Hair follicular keratinocyte (primary cell): ENCODE measurements around a stretch of chr7.

DNA sequence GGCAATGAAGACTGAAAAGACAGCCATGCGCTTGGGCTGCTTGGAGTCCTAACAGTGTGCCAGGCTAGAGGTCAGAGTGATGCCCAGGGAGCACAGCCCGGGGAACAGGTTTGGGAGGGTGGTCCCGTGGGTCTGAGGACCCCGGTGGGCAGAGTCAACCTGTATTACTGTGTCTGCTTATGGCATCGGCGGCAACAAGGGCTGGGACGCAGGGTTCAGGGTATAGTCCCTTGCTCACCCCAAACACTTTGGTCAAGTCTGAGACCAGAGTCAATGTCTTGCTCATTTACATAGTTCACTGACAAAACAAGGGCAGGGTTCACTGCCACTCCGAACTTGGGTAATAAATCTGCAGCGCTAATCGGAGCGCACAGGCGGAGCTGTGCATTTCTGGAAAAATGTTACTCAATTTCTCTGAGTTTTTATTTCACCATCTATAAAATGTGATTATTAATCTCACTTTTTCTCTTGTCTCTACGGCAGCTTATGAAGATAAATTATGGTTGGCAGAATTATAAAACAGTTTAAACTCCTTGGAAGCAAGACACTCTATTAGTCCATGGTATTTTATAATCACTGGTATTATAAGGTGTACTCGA lies 118.1 kb downstream of the CLEC2L start:
- RAMPAGE, long total RNA, result no peak

DNA sequence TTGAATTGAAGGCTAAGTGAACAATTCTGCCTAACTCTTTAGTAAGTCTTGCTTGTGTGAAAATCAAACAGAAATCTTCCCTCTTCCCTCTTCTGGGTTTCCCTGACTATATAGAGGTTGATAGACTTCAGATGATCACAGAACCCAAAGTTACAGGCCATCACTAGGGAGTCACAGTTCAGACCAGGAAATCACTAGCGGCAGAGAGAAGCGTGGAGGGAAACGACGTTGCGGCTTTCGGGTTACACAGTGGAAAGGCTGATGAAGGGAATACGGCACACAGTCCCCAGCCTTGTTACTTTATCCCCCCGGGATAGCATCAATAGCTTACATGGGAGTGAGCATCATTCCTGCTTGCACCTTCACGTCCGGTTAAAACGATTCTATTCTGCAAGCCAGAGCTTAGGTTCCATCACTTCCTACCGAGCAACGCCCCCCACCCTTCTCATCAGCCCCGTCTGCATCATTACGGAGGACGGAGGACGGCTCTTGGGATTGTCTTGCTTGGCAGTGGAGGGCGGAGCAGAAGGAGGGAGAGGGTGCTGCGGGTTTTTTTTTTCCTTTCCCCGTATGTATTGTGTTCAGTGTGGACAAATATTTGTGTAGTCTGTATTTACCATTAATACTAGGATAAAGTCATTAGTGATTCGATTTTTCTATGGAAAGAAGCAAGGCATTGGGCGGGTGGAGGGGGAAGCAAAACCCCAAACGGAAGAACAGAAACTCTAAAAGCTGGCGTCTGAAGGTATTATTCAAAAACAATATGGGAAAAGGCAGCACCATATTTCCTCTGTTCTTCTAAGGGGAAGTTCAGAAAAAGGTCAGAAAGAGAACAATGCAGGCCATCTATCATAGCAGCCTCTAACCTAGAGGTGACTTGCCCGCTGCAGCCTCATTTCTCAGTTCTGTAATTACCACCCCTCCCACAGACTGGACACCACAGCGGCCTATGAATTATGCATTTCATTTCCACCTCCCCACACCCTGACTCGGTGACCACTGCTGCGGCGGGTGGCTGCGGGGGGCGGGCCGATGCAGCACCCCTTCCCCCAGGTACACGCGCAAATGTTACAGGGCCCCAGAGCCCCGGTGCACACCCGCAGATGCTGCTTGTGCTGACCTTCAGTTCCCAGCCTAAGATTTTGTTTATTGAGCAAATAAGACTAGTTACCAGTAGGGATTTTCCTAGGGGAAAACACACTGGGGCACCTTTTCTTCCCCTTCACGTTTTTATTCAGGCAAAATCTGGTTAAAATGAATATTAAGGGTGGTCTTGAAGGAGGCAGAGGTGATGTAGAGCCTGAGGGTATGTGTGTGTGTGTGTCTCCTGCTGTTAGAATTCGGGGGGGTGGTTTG lies 125.2 kb downstream of the CLEC2L start:
- RAMPAGE, long total RNA, result no peak

DNA sequence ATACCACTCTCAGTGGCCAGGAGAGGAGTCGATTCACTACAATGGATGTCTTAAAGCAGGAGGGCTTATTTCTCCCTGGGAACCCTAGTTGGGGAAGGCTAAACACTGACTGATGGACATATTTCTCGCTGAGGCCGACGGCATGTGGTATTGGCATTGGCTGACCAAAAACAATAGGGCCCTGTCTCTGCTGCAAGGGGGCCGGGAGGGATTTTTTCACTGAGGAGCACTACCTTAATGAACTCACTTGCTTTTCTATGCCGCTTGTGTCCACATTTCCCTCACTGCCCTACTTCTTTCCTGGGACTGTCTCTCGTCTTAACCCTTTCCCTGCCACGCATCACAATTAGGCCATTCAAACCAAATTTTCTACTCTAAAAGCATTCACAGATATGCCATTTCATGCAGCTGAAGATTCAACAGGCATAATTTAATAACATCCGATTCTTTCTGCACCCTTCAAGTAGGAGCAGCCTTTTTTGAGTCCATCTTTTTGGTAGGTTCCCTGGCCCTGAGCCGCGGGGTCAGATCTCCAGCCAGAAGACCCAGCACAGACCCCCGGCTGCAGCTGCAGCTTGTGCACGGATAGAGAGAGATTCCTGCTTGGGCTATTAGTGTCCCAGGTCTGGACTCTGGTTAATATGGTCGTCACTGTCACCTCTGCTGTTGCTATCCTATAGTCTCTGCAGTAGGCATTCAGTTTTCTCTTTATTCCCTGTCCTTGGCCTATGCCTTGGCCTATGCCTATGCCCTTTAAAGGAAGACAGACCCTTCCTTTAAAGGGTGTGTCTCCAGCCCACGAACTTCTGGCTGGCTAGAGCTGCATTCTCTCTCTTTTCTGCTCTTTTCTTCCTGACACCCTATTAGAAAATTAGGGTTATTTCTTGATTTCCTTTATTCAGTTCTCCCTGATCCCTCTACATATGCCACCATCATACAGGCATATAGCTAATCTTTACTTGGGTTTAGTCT lies 118.6 kb downstream of the HIPK2 start:
- RAMPAGE, long total RNA, result no peak

GRCh38 chr7:139680624-139681356 lies 97.0 kb downstream of the HIPK2 start:
- RAMPAGE, long total RNA, result no peak

GRCh38 chr7:139681974-139682560 lies 95.7 kb downstream of the HIPK2 start:
- RAMPAGE, long total RNA, result no peak

- RAMPAGE, long total RNA, result no peak
Measured at GRCh38 chr7:139683246-139683705, 94.5 kb downstream of the HIPK2 start.

DNA sequence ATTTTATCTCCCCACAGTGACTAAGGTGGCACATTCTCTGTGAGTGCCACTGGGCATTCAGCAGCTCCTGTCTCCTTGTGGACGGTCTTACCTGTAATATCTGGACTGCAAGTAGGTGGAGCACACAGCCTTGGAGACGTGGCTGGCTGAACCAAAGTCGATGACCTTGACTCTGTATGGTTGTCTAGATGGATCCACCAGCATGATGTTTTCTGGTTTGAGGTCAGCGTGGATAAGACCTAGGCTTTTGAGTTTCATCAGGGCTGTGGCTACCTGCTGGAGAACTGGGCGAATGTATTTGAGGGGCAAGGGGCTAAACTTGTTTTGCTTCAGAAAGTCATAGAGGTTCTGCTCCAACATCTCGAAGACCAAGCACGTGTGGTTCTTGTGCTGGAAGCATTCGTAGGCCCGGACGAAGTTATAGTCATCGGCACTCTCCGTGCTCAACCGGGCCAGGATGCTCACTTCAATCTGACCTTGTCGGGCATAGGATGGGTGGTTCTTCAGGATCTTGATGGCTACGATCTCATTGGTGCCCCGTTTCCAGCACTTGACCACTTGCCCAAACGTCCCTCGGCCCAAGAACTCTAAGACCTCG lies 61.9 kb downstream of the HIPK2 start:
- RAMPAGE, long total RNA, result no peak

- RAMPAGE, long total RNA, result no peak
Measured at GRCh38 chr7:139725828-139727054, 51.6 kb downstream of the HIPK2 start.

- RAMPAGE, long total RNA, result no peak
Measured at GRCh38 chr7:139888035-139888975, 59.2 kb downstream of the TBXAS1 start.

DNA sequence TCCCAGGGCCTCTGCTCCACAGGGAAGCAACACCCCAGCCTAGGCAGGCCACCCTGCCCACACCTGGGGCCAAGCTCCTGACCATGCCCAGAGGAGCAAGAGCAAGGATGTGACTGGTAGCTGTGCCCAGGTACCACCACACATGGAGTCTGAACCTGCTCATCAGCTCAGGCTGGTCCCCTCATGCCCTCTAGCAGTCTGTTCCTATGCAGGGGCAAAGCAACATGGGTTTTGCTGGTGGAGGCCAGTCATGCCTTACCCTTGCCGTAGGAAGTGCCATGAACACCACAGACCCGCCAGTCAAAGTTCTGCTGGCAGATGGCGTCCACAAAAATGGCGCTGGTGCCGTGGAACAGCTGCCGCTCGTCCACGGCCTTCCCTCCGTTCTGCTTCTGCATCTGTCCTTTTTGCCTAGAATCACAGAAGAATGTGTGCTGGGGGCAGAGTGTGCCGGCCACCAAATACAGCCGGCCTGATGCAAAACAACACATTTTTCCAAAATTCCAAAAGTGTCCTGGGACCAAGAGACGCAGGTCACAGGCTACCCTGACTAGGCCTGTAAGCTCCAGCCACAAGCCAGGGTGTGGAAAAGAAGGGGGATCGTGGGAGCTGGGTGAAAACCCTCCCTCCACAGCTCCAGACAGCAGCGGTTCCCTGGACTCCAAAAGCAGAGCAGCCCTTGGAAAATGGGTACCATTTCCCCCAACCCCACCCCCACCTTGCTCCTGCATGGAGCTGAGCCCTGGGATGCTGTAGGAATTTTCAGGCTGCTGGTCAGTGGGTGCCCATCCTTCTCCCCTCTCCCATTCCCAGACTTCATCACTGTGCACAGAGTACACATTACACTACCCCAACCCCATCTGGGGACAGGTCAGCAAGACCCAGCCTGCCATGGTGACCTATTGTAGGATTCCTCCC lies 36.6 kb downstream of the PARP12 start:
- RAMPAGE, long total RNA, result no peak

DNA sequence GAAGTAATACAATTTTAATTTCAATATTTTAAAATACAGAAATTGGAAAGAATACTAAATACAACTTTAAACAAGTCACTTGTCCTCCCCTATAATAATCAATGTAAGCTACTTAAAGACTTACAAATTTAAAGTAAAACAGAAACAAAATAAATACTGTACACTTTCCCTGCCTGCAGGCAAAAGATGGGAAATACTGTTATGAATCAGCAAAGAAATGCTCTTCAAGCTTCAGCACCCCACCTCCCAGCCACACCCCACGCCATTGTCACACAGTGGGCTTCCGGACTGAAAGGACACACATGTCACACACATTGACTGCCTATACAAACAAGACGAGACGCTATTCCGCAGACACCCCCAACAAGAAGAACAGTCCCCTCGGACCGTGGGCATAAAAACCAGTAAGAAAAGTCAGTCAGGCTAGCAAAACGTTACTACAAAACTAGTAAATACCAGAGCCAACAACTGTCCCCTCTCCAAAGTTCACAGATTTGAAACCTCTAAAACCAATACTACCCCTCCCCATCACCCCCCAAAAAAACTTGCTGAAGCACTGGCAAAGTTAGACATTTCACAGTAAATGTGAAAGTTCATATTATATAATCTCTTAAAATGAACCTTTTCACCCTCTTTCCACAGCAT lies 22.2 kb upstream of the PARP12 start:
- RAMPAGE, long total RNA, result no peak

DNA sequence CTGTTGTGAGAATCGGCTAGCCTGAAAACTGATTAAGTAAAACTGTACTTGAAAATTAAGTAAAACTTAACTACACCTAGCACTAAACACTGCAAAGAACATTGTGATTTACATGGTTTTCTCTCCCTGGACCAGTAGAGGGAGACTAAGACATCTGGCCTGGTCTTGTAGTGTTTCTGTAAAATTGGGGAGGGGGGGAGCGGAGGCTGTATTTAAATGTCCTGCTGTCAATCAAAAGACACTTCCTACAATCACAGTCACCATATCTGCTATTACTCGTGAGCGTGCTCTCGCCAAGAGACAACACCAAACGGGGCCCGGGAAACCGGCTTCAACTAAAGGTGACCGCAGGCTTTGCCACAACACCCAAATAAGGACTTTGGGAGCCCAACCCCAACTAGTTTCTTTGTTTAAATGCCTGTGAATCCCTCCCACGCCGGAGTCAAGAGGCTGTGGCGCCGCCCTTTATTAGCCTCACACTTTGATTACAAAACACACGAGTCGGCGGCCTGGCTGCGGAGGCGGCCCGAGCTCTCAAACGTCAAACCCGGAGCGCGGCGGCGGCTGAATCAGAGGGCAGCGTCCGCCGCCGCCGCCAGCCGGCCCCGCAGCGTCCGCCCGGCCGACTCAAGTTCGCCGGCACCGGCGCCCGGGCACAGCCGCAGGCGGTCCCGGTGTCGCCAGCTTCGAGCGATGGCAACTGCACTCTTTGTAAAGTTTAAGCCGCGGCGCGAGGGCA lies 1.4 kb downstream of the KDM7A start:
- RAMPAGE, long total RNA, result no peak

GRCh38 chr7:140199988-140200629 lies 23.3 kb upstream of the KDM7A start:
- RAMPAGE, long total RNA, result no peak

DNA sequence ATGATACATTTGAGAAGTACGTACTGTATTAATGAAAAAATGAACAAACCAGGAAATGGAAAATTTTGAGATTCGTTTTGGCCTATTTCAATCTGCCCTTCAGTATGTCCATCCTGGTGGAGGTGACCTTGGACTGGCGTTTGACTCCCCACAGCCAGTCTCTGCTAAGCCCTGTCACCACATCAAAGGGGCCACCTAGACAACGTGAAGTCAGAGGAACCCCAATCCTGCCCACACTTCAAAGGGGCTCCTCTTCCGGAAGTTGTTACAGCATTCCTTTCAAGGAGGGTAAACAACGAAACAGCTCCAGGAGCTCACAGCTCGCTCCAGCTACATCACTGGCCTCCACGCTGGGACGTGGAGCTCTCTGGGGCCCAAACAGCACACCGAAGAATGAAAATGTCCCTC lies 52.7 kb upstream of the KDM7A start:
- RAMPAGE, long total RNA, result no peak

DNA sequence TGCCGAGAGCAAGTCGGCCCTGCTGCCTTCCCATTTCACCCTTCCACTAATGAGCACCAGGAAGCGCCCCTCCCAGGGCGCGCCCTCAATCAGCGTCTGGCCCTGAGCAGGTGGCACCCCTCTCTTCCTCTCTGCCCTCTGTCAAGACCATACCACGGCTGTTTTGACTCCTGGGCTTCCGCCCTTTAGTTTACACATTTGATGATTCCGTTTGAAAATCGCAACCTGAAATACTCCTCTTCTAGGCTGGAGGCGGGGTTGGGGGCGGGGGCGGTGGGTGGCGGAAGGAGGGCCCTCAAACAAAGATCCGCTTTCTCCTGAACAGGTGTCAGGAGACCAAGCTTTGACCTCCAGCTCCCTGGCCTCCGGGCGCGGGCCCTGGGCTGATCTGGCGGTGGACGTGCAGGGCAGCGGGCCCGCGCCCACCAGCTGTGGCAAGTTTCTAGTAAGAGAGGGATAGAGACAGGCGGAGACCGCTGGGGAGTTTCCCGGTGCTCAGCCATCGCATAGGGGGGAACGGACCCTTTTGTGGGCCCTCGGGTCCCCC lies 53.2 kb upstream of the KDM7A start:
- RAMPAGE, long total RNA, result no peak

DNA sequence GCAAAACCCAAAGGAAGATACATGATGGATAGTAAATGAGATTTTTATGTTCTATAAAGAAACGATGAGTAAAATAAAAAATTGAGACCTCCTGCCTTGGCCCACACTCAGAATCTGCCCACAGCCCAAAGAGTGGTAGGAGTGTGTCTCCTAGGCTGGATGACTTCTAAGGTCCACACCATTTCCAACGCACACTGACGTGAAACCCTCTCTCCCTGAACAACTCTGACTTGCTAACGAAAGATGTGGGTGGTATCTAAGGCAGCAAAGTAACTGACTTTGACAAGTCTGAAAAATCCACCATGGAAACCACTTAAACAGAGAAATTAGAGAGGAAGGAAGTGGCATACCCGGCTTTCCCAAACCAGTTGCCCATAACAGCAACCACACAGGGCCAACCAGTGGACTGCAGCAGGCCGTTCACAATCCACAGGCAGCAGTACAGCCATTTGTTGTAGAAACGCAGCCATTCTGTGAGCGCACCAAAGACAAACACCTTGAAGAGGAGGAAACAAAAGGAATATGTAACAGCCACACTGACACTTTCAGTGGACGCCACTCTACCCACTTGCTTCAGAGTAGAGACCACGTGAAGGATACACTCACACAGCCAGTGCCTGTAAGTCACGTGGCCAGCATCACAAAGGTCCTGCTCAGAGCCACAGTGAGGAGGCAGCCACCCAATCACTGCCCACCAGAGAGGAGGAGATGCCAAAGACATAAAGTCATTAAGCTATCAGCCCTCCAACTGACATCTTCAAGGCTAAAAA lies 39.9 kb downstream of the SLC37A3 start:
- RAMPAGE, long total RNA, result no peak

GRCh38 chr7:140637284-140637735 lies 3.3 kb downstream of the DENND2A start:
- RAMPAGE, long total RNA, result no peak

DNA sequence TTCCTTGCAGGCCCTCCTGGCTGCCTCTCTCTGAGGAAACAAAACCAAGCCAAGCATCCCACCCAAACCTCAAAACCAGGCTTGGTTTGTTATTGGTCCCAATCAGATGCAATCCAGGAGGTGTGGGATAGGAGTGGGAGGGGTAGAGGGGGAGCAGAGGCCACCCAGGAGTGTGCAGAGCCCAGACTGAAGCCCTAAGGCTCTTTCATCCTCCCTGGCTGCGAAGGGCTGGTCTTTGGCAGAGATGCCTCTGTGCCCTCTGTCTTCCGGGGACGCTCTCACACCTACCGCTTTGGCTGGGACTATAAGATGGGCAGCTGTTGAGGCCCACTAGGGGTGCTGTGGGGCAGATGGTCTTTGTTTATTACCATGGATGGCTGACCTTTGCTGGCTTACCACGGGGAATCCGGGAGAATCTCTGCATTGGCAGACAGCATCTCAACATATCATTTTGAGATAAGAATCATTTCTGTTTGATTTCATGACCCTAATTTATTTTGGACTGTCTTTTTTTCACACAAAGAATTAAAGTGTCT lies 6.4 kb upstream of the DENND2A start:
- RAMPAGE, long total RNA, result no peak

GRCh38 chr7:140719783-140720223 lies 23.3 kb downstream of the NDUFB2 start:
- RAMPAGE, long total RNA, result no peak

DNA sequence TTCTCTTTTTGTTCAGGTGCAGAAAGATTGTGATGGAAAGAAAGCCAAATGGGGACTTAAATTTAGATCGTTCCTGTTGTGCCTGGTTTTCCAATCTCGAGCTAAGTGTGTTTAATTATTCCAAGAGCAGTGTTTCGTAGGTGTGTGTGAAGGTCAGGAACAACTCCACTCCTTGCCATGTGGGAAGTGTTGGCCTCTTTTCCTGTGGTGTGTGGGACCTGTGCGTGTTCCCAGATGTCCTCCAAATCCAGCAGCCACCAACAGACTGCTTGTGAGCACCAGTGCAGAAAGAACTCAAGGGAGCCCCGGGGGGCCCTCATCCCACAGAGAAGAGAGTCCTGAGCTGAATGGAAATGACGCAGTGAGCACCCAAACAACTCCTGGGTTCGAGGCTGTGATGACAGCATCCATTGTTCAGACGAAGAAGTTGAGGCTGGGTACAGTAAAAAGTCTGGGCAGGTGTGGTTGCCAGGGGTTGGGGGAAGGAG lies 227.7 kb downstream of the TMEM178B start:
- RAMPAGE, long total RNA, result no peak